Liver (tissue), 9 donors: ENCODE results near the gene C2orf66.

DNA sequence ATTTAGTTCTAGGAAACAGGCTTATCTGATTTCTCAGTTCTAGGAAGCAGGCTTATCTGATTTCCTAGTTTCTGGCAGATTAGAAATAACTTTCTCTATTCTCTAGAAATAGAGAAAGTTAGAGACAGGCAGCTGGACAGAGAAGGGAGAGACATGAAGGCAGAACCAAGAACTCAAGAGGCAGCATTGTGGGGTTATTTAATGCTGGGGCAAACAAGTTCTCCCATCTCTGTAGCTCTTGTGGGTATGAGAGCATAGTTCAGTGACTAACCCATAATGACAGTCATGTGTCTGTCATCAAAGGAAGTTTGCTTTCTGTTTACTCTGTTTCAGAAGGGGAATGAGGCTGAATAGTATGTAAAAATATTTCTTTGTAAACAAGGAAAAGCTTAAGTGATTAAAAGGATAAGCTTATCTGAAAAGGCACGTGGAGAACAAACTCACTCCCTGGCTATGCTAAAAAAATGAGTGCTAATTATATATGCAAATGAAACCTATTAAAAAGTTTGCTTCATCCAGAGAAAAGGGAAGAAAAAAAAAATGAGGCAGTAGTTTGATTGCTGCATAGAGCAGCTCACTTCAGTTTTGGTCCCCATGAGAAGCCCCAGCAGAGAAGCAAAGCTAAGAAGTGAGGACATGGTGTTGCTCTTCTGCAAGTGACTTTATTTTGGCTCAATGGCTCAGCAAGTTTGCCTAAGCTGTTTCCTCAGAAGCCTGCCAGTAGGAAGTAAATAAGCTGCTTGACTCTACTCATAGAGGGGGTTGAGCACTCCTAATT lies 40.1 kb upstream of the NABP1 start:
- PRO-cap, 5 experiments = peak in 3 of 5 experiments; most common minus-strand start position 240 of the sequence (in 3)
- RAMPAGE, long total RNA, 2 experiments = no peak in any of the 2 experiments
- RRBS = no CpG with 5 or more reads among the region's 1 CpG

GRCh38 chr2:192196667-192197082 lies 1.9 kb upstream of the TMEFF2 start:
- PRO-cap, 5 experiments = no peak in any of the 5 experiments
- RAMPAGE, long total RNA, 2 experiments = no peak in any of the 2 experiments
- RRBS = no CpG with 5 or more reads among the region's 11 CpGs

DNA sequence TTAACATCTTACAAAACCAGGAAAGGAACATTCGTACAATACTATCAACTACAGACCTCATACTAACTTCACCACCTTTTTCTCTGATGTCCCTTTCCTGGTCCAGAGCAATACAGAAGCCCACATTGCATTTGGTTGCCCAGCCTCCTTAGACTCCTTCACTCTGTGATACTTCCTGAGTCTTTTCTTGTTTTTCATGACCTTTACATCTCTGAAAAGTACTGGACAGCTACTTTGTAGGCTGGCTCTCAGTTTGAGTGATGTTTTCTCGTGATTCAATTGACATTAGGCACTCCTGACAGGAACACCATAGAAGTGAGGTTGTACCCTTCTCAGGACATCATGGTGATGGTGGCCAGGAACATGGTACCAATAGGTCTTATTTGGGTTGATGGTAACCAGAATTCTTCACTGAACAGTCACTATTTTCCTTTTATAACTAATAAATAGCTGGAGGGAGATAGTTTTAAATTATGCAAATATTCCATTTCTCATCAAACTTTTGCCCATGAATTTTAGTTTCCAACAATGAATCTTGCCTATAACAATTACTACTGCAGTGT lies 185.8 kb upstream of the SLC39A10 start:
- PRO-cap, 5 experiments = no peak in any of the 5 experiments
- RAMPAGE, long total RNA, 2 experiments = no peak in any of the 2 experiments
- RRBS = no CpG with 5 or more reads among the region's 2 CpGs

- PRO-cap, 5 experiments = no peak in any of the 5 experiments
- RAMPAGE, long total RNA, 2 experiments = no peak in any of the 2 experiments
- RRBS = no CpG with 5 or more reads among the region's 1 CpG
Measured at GRCh38 chr2:195487013-195487450, 170.0 kb upstream of the SLC39A10 start.

DNA sequence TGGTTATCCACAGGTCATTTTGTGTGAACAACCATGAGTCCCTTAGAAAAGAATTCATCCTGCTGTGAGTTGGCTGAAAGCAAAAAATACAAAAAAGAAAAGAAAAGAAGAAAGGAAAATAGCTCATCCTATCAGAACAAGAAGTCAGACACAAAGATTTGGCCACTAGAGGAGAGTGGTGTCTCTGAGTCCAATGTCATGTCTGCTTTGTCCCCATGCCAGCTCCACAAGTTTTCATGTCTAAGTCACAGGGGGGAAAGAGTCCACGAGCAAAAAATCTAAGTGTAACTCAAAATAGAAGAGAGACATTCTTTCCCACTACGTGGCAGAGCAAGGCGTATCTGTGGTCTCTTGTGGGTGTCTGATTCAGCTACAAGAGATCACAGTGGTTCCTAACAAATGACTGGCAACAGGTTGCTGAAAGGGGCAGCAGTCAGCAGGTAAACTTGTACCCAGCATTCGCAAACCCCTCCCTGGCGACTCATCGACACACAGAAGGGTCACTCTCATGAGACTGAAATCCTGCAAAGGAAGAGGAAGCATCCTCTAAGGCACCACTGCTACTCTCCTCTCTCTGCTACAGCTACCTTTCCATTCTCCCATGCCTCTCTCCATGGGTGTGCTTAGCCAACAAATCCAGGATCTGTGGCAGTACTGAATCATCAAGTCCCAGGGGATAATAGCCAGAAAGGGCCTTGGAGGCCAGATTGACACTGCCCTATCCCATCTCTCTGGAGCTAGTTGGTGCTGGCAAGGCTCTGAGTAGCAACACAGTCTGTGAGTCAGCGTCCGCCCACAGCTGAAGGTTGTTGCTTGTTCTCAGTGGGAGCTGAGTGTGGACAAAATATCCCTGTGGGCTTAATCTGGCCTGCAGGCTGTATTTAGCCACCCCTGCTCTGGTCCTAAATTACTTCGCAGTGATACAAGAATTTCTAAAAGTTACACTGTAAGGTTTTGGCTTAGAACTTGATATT lies 123.0 kb upstream of the SLC39A10 start:
- PRO-cap, 5 experiments = no peak in any of the 5 experiments
- RAMPAGE, long total RNA, 2 experiments = no peak in any of the 2 experiments
- RRBS = no CpG with 5 or more reads among the region's 9 CpGs

GRCh38 chr2:195590525-195591030 lies 66.4 kb upstream of the SLC39A10 start:
- PRO-cap, 5 experiments = no peak in any of the 5 experiments
- RAMPAGE, long total RNA, 2 experiments = no peak in any of the 2 experiments

DNA sequence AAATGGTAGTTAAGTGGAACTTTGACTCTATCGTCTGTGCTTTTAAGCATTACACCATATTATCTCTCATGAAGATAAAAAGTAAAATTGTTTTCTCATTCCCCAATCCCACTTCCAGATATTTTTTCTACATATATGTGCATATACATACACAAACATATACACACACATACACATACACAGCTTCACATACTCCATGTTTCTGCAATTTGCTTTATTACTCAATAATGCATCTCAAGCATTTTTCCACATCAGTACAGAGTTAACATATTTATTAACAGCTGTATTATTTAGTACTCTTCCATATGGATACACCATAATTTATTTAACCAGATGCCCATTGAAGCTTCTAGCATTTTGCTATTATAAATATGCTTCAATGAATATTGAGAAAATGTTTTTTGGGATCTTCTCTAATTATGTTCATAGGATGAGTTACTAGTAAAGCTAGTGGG lies 33.3 kb downstream of the STK17B start:
- PRO-cap, 5 experiments = no peak in any of the 5 experiments
- RAMPAGE, long total RNA, 2 experiments = no peak in any of the 2 experiments
- RRBS = no CpG with 5 or more reads among the region's 1 CpG

DNA sequence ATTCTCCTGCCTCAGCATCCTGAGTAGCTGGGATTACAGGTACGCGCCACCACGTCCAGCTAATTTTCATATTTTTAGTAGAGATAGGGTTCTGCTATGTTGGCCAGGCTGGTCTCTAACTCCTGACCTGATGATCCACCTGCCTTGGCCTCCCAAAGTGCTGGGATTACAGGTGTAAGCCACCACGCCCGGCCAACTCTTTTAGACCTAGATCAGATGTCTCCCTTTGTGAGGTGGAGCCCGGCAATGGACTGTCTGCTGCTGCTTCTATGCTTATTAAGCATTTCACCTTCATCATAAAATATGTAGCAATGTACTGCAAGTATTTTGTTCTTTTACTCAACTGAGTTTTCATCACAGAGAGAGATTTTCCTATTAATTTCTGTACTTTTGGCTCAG lies 30.7 kb downstream of the STK17B start:
- PRO-cap, 5 experiments = no peak in any of the 5 experiments
- RAMPAGE, long total RNA, 2 experiments = no peak in any of the 2 experiments
- RRBS = no CpG with 5 or more reads among the region's 6 CpGs

DNA sequence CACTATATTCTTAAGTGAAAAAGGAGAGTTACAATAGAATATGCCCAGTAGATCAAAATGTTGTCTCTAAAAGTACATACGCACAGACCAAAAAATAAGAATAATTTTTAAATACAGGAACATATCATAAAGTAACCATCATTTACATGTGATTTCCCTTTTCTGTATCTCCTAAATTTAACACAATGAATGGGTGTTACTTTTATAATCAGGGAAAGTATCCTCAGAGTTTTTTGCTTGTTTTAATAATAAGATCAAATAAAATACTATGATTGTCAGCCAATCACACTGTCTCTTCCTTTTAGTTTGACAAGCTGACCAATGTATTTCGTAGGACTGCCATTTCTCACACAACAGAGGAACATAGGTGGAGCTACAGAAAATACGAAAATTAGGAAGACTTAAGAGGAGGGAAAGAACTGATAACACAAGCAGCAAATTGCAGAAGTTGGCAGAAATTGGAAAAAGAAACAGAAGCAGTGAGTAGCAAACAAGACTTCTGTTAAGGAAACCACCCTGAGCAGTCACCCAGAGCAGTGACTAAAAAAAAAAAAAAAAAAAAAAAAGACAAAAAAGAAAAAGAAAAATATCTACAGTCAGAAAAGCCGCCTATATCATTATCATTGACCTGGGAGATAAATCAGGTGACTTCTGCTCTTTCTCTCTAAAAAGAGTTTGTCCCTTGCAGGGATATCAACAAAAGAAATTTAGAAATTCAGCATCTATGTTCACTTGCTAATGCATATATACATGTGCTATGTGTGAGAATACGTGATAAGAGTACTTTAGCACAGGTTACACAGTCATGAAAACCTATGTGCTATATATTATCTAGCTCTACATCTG lies 21.5 kb downstream of the STK17B start:
- PRO-cap, 5 experiments = no peak in any of the 5 experiments
- RAMPAGE, long total RNA, 2 experiments = no peak in any of the 2 experiments
- RRBS = no CpG with 5 or more reads among the region's 5 CpGs

DNA sequence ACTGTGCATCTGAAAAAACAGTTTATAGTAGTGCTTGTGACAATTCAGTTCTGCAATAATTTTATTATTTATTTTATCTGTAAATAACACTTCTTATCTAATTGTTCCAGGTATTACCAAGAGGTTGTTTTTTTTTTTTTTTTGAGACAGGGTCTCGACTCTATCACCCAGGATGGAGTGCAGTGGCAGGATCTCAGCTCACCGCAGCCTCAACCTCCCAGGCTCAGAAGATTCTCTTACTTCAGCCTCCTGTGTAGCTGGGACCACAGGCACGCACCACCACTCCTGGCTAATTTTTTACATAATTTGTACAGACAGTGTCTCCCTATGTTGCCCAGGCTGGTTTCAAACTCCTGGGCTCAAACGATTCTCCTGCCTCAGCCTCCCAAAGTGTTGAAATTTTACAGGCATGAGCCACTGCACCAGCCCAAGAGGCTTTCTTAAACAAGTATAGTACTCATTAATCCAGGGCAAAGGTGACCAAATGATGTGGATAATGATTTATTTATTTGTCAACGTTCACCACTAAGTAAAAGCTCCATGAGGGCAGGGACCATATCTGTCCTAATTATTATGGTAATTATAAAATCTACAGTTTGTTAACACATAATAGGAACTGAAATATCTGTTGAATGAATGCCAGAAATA lies 12.1 kb downstream of the STK17B start:
- PRO-cap, 5 experiments = no peak in any of the 5 experiments
- RAMPAGE, long total RNA, 2 experiments = no peak in any of the 2 experiments
- RRBS = no CpG with 5 or more reads among the region's 5 CpGs

GRCh38 chr2:196163111-196163707 lies 8.2 kb downstream of the STK17B start:
- PRO-cap, 5 experiments = no peak in any of the 5 experiments
- RAMPAGE, long total RNA, 2 experiments = no peak in any of the 2 experiments
- RRBS = no CpG with 5 or more reads among the region's 5 CpGs

- PRO-cap, 5 experiments = no peak in any of the 5 experiments
- RAMPAGE, long total RNA, 2 experiments = no peak in any of the 2 experiments
- RRBS = no CpG with 5 or more reads among the region's 10 CpGs
Measured at GRCh38 chr2:196260574-196261250, 89.3 kb upstream of the STK17B start.

GRCh38 chr2:196274181-196275339 lies 103.2 kb upstream of the STK17B start:
- PRO-cap, 5 experiments = no peak in any of the 5 experiments
- RAMPAGE, long total RNA, 2 experiments = no peak in any of the 2 experiments
- RRBS = no CpG with 5 or more reads among the region's 4 CpGs

GRCh38 chr2:196809248-196809698 lies at the start of gene C2orf66:
Gene C2orf66 (minus strand): TSS chr2:196809355.
- PRO-cap, 5 experiments = no peak in any of the 5 experiments
- RAMPAGE, long total RNA, 2 experiments = no peak in any of the 2 experiments
- RRBS = no CpG with 5 or more reads among the region's 1 CpG

- PRO-cap, 5 experiments = no peak in any of the 5 experiments
- RAMPAGE, long total RNA, 2 experiments = no peak in any of the 2 experiments
Measured at GRCh38 chr2:196980908-196981453, 54.5 kb upstream of the PGAP1 start.

- PRO-cap, 5 experiments = peak in 1 of 5 experiments; most common plus-strand start chr2:197005758 (in 1); most common minus-strand start chr2:197005743 (in 1)
- RAMPAGE, long total RNA, 2 experiments = no peak in any of the 2 experiments
- RRBS = no CpG with 5 or more reads among the region's 7 CpGs
Measured at GRCh38 chr2:197005562-197005846, 79.0 kb upstream of the PGAP1 start.

- PRO-cap, 5 experiments = no peak in any of the 5 experiments
- RAMPAGE, long total RNA, 2 experiments = no peak in any of the 2 experiments
- RRBS = no CpG with 5 or more reads among the region's 4 CpGs
Measured at GRCh38 chr2:197191803-197192490, 118.6 kb downstream of the ANKRD44 start.

DNA sequence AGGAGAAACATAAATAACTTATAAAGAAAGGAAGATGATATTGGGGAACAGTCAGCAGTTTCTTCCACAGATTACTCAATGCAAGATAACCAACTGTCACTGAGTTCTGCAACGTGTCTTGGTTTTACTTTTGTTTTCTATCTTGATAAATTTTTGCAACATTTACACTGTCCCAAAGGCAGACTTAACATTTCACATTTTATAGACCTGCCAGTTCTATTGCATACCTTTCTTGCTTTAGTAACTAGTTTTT lies 71.1 kb downstream of the ANKRD44 start:
- PRO-cap, 5 experiments = no peak in any of the 5 experiments
- RAMPAGE, long total RNA, 2 experiments = no peak in any of the 2 experiments
- RRBS = no CpG with 5 or more reads among the region's 1 CpG

GRCh38 chr2:197259519-197259761 lies 51.1 kb downstream of the ANKRD44 start:
- PRO-cap, 5 experiments = no peak in any of the 5 experiments
- RAMPAGE, long total RNA, 2 experiments = no peak in any of the 2 experiments
- RRBS = no CpG with 5 or more reads among the region's 3 CpGs

- PRO-cap, 5 experiments = peak in 4 of 5 experiments; most common plus-strand start chr2:197309829 (in 1); most common minus-strand start chr2:197310454 (in 1)
- RAMPAGE, long total RNA, 2 experiments = no peak in any of the 2 experiments
- RRBS = 2% methylated on average over 47 of the region's 86 CpGs
Measured at GRCh38 chr2:197309610-197310545, 702 bp downstream of the ANKRD44 start.